Breast epithelium (tissue), 2 donors: ENCODE measurements around the gene THADA.

GRCh38 chr2:43445197-43445745 is 150.6 kb downstream of the THADA start:
- PRO-cap = no peak
- RAMPAGE, long total RNA, 2 experiments = no peak in any of the 2 experiments

- PRO-cap = bidirectional peak, plus-strand start at chr2:43596197, minus-strand start at chr2:43595986
- RAMPAGE, long total RNA, 2 experiments = start-site peak on the minus strand in 2 of 2 experiments, at chr2:43595968-43596023 at its widest, 94 to 321 reads per replicate
These were observed at the start of gene THADA for GRCh38 chr2:43595513-43596255. THADA (minus strand) TSS chr2:43596038.

GRCh38 chr2:43869856-43870516 is 31.2 kb downstream of the ABCG8 start:
- PRO-cap = no peak
- RAMPAGE, long total RNA, 2 experiments = no peak in any of the 2 experiments

DNA sequence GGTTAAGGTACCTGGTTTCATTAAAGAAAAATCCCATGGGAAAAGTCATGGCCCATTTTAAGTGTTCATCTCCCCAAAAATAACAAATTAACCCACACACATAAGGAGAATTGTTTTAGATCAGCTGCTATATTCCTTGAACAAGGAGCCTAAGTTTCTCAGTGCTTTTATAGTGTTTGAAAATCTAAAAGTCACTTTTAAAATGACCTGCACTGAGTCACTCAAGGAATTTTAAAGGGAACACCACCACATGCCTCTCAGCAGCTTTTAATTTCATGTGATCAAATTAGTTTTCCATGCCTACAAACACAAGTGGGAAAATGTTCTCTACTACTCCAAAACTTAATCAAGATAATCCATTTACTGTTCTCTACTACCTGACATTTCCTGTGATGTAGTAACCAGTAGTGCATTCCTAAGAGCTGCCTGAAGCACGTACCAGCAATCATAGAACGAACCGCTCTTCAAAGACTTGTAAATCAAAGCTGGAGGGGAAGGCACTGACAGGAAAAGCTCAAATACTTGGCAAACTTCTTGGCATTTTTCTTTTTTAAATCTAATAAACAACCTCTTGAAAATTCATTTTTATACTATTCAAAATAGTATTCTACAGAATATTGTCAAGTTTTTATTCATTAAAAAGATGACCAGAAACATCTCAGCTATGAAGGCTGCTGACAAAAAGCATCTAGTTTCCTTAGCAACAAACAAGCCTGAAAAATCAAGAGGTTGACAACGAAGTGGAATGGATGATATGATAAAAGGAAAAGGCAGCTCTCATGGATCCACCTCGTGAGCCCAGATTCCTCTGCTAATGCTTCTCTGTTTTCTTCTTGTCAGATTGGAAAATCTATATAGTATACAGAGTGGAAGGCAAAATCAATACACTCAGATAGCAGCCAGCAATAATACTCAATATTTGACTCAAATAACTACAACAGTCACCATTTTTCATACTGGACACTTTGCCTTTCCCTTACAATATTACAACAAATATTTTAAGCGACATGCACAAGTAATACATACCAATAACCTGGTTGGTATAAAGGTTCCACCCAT is 37.1 kb downstream of the LRPPRC start:
- PRO-cap = no peak
- RAMPAGE, long total RNA, 2 experiments = no peak in any of the 2 experiments

GRCh38 chr2:44102889-44103338 is 65.8 kb upstream of the PPM1B start:
- PRO-cap = no peak
- RAMPAGE, long total RNA, 2 experiments = no peak in any of the 2 experiments

DNA sequence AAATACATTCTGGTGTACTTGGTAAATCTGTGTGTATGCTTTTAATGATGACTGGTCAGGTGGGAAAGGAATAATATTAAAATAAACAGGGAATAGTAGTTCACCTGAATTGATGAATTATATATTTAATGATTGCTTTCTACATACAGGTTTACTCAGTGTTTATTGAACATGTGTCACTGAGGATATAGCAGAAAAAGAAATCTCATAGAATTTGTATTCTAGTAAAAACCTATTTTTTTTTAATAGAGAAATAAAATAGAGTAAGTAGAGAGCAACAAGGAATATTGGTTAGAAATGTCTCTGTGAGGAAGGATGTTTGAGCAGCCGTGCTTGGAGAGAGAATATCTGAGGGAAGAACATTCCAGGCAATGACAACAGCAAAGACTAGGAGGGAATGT is 46.9 kb downstream of the PPM1B start:
- PRO-cap = no peak
- RAMPAGE, long total RNA, 2 experiments = no peak in any of the 2 experiments

- PRO-cap = no peak
- RAMPAGE, long total RNA, 2 experiments = no peak in any of the 2 experiments
These were observed 7.0 kb upstream of the SLC3A1 start for GRCh38 chr2:44268387-44268650.

DNA sequence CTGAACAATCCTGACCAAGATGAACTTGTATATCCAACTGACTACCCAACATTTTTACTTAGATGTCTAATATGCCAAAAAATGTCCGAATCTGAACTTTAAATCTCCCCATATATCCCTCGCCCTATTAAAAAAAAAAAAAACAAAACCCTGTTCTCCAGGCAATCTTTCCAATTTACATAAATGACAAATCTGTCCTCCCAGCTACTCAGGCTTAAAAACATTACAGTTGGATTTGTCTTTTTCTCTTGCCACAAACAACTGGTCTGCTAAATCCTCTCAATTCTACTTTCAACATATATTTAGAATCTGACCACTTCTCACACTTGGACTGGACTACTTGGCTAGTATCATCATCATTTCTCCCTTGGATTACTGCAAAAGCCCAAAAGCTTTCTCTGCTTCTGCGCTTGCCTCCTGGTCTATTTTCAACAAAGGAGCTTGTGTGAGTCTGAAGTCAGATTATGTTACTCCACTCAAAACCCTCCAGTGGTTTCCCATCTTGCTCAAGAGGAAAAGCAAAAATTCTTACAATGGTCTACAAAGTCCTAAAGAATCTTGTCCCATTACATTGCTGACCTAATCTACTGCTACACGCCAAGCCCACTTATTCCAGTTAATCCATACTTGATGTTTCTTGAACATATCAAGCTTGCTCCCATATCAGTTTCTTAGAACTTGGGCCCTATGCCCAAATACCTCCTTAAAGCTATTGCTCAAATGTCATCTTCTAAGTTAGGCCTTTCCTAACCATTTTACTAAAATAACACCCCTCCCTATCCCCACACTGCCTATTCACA is 9.7 kb downstream of the PREPL start:
- PRO-cap = no peak
- RAMPAGE, long total RNA, 2 experiments = no peak in any of the 2 experiments

- PRO-cap = no peak
- RAMPAGE, long total RNA, 2 experiments = no peak in any of the 2 experiments
These were observed 138.8 kb upstream of the SIX3 start for GRCh38 chr2:44802456-44803420.

GRCh38 chr2:44937760-44938298 is 3.7 kb upstream of the SIX3 start:
- PRO-cap = no peak
- RAMPAGE, long total RNA, 2 experiments = no peak in any of the 2 experiments

GRCh38 chr2:44944644-44944993 is 3.1 kb downstream of the SIX3 start:
- PRO-cap = no peak
- RAMPAGE, long total RNA, 2 experiments = no peak in any of the 2 experiments

DNA sequence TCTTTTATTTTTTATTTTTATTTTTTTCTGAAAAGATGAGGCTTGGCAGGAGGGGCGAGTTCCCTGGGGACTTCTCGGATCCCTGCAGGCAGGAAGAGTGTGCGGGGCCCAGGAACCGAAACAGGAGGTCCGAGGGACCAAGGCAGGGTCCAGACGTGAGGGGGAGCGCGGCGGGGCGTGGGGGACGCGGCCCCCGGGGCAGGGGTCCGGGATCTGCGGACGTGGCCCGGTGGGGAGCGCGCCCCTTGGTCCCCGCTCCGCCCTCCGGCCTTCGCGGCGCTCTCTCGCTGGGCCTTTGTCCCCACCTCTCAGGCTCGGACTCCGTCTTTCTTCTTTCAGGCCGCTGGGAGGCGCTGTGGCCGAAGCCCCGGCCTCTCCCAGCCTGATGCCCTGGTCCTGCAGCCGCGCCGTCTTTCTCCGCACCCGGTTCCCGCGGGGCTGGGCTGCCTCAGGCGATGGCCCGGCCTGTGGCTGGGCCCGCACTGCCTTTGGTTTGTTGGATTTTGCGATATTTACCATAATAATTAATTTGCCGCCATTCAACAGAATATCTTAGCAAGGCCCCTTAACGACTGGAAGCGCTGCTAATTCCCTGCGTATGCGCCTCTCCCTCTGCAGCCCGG is 10.6 kb downstream of the SIX3 start:
- PRO-cap = no peak
- RAMPAGE, long total RNA, 2 experiments = no peak in any of the 2 experiments

GRCh38 chr2:45273527-45273731 is 264.2 kb upstream of the SIX2 start:
- PRO-cap = no peak
- RAMPAGE, long total RNA, 2 experiments = no peak in any of the 2 experiments

DNA sequence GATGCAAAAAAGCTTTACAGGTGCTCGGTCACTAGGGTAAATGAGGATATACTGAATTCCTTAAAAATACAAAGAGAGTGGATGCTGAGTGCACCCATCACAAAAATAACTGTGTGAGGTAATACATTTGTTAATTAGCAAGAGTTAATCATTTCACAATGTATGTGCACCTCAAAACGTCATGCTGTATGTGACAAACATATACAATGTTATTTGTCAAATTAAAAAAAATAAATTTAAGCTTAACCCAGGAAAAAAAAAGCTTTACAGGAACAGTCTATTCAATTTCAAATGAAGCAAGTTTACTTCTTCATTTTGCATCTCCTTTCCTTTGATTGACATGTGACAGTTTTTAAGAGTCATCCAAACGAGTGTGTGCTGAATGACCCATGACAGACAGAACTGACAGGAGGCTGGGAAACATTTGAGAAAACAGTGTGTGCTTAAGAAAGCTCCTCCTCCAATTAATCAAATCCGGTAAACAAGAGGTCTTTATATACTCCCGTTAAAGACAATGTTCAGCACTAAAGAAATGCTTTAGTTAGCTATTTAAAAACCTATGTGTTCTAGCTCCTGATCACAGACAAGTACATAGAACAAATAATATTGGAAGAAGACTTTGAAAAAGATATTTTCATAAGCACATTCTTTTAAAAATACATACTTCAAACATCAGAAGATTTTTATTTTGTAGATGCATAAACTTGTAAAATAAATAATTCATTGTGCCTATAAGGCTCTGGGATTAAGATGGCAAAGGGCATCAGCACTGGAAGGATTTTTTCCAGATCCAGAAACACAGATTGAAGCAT is 177.7 kb downstream of the SRBD1 start:
- PRO-cap = no peak
- RAMPAGE, long total RNA, 2 experiments = no peak in any of the 2 experiments

DNA sequence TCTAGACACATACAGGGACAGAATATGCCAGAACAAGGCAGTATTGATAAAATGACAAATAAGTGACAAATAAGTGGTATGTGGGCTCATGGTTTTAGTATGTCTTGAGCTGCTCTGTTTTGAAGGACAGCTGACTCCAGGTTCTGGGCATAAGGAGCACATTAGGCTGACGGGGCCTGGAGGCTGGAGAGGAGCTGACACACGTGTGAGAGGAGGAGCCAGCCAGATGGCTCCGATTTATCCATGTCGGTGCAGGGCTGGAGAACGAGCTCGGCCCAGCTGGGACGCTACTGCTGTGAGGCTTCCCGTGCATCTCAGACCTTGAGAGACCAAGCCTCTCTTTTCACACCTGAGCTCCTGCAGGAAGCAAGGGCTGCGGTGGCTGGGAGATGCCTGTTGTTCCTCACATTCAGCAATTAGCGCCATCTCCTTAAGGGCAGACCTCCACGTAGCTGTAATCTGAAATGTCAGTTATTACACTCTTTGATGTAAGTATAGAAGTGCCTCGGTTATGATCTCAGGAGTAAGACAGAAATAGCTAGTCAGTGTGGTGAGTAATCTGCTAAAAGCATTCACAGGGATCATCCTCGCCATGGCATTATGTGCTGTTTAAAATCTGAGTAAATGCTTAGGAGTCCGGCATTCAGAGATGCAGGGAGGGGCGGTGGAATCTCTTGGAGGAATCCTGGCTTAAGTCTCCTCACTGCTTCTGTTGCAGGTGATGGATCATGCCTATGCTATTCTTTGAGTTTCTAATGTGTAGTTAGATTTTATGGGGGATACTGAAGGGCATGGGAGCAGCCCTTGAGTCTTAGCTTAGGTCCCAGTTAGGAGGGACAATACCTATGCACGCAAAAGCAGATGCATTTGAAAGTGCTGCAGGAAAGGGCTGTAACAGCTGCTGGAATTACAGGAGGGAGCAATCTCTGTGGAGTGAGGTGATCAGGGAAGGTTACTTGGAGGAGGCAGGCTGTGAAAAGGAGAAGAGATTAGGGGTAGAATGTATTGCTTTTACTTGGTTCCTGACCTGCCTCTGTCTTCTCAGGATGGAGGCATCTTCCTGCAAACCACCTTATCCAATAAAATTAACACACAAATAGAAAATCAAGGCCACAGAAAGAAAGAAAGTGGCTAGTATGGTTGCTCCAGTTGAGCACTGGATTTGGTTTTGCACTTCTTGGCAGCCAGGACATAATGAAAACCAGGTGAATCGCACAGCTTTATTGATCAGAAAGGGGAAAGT is 108.1 kb downstream of the PRKCE start:
- PRO-cap = no peak
- RAMPAGE, long total RNA, 2 experiments = no peak in any of the 2 experiments

DNA sequence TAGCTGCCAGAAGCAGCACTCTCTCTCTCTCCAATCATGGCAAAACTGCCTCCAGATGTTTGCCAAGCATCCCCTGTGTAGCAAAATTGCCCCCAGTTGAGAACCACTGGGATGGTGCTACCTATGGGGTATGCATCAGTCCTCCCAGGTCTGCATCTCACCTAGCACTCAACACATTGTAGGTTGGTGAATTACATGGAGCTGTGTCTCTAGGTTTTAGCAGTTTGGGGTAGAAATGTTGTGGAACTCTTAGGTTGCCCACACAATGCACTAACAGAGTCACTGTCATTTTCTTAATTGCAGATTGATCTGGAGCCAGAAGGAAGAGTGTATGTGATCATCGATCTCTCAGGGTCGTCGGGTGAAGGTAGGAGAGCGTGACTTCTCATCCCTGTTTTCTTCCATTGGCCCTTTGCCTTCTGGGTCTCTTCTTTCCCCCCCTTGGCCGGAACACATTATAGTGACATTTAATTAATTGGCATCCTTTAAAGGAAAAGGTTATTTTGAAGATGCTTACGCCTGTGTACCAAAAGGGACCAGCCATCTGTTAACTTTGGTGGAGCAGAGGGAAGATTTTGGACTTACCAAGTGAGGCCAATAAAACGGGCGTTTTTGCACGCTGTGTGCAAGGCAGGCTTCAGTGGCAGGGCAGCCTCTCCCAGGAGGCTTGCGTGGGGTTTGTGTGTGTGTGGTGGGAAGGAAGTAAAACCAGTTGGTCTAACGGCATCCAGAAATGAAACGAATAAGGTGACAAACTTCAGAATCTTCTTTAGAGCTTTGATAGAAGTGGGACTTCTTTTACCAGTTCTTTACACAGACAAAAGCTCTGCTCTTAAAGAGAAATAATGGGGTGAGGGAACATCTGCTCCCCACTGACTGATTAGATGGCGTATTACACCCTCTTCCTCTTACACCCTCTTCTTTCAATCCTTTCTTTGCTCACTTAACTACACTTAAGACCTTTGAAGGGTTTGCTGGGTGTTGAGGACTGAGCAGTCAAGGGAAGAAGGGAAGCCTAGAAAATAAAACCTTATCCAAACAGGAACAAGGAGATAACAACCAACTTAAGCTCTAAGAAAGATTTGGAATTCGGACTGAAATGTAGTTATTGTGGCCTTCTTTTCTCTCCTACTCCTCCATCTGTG is 191.6 kb downstream of the PRKCE start:
- PRO-cap = no peak
- RAMPAGE, long total RNA, 2 experiments = no peak in any of the 2 experiments

DNA sequence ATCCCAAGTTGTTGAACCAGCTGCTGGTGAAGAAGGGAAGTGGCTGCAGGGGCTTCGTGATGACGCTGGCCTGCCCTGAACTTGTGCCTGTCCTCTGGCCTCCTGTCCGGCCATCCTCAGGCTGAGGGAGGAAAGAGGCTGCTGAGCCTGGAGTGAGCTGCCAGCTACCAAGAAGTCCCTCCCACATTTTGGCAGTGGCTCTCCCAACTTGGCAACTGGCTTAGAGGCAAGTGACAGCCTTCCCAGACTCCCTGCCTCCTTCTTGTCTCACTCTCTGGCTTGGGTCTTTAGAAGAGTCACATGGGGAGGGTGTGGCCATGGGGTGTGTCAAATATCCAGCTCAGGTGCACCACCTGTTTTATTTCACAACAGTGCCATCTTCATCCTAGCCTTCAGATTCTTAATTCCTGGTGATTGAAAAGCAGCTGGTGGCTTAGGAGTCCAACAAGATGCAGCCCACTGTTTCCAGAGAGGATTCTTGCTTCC is 222.9 kb downstream of the PRKCE start:
- PRO-cap = no peak
- RAMPAGE, long total RNA, 2 experiments = no peak in any of the 2 experiments

DNA sequence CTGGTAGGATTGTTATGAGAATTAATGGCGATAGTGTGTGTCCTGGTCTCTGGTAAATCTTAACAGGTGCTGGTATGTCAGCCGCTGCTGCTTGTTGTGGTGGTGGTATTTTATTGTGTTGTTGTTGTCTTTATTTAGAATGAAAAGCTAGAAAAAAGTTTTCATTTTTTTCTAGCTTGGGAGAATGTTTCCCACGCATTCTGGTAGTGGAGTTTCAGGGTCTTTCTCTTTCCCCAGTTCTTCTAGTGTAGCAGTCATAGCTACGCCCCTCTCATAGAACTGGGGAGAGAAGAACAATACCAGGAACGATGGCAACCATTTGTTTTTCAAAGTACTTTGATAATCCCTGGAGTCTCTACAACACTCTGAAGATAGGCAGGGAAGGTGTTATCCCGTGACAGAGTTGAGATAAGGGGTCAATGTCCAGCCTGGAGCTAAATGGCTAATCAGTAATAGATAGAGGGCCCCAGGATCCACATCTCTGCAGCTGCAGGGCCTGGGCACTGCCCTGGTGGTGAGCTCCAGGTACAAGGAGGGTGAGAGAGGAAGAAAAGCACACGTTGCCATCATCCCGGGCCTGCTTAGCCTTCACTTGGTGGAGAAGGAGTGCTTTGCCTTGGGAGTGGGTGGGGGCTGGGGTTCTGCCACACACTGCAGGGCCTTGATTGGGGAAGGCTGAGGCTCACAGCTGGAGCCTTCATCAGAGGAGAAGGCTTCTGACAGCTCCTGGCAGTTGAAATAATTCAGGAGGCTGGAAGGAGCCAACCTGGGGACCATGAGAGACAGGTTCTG is 260.6 kb downstream of the PRKCE start:
- PRO-cap = no peak
- RAMPAGE, long total RNA, 2 experiments = no peak in any of the 2 experiments

DNA sequence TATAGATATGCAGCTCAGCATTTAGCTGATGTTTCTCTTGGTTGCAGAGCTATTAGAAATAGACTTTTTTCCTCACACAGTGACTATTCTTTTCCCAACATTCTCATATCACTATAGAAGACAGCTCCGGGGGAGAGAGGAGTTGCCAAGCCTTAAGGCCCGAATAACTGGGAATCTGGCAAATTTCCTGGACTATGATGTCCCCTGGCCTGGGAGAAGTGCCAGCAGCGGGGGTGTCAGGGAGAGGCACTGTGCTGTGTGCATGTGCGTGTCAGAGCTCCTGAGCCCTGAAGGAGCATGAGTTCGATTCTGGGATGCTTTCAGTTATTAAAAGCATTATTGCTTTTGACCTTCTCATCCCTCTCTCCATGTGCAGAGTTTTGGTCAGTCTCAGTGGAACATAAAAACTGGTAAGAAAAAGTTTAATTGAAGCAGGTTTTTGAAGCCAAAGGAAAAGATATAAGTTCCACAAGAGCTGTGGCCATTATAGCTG is 311.1 kb downstream of the PRKCE start:
- PRO-cap = no peak
- RAMPAGE, long total RNA, 2 experiments = no peak in any of the 2 experiments

GRCh38 chr2:46026998-46027471 is 270.2 kb upstream of the EPAS1 start:
- PRO-cap = no peak
- RAMPAGE, long total RNA, 2 experiments = no peak in any of the 2 experiments